Cardiac septum (tissue), 1 donor: ENCODE measurements around a stretch of chr13.

GRCh38 chr13:79524420-79524770 is 43.4 kb downstream of the NDFIP2 start:
- PRO-cap: no peak

- PRO-cap: no peak
These were observed 295.6 kb downstream of the NDFIP2 start for GRCh38 chr13:79776438-79777057.

DNA sequence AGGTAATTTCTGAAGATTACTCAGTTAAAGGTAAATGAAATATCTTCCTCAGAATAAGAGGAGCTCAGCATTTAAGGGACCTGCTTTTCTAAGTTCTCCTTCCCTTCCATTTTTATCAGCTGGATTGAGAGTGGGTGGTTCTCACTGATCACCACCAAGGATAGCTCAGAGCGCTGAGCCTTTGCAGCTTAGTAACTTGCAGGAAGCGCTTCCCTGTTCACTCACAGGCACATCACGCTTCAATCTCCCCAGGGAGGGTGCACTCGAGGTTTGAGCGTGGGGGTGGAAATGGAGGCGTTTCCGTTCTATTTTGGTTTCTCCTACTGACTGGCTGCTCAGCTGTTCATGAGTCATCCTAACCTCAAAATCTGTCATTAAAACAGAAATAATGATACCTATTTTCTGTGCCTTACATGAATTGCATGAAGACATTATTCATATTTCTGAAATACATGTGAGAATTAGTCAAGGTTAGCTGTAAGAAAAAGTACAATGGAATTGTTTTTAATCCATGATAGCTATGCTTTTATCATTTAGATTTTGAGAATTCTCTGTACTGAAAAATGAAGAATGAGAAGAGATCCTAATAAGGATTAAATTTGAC is 292.1 kb downstream of the SPRY2 start:
- PRO-cap: unidirectional peak, minus-strand start at position 88 of the sequence; unidirectional peak, minus-strand start at position 162 of the sequence; bidirectional peak, plus-strand start at position 191 of the sequence, minus-strand start at position 162 of the sequence; unidirectional peak, minus-strand start at position 236 of the sequence

DNA sequence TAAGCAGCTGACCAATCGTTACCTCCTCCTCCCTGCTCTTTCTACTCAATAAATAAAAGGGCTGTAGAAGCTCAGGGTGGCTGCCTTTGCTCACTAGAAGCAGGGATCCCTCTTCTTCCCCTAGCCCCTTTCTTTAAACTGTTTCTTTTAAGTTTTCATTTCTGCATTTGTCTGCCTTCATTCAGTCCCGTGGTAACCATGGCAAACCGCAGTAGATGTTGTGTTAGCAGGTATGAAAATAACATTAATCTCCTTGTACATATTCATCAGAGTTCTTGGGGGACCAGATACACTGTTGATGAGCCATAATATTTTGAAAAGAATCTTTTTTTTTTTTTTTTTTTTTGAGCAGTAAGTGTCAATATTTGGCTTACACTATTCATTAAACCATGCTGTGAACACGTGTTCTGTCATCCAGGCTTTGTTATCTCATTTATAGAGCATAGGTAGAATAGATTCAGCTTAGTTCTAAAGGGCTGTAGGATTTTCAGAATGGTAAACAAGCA is 59.3 kb upstream of the SPRY2 start:
- PRO-cap: no peak

DNA sequence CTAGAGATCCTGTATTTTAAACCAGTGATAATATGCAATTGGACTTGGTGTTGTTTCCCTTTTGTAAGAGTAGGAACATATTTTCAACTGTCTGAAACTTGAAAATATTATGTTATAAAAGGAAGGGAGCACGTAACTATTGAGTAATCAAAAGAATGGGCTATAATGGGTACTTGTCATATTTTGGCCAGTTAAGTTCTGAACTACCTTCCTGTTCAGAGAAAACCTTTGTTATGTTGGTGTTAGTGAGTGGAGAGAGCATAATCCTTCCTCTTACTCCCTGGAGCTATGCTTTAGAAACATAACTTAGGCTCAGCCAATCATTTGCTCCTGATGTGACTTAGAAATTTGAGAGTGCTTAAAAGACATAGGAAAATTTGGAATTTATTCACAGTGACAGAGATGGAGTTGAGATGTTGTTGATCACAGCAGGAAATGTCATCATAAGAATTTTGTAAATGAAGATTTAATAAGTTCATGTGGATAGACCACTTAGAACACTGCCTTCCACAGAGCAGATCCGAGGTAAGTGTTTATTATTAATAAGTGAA is 482.6 kb upstream of the SPRY2 start:
- PRO-cap: no peak

DNA sequence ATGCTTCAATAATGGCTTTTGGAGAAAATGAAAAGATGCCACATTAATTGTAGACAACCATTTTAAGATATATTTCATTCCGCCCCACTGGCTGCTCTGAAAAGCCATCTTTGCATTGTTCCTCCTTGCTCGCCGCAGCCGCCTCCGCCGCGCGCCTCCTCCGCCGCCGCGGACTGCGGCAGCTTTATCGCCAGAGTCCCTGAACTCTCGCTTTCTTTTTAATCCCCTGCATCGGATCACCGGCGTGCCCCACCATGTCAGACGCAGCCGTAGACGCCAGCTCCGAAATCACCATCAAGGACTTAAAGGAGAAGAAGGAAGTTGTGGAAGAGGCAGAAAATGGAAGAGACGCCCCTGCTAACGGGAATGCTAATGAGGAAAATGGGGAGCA is 1348.9 kb upstream of the SPRY2 start:
- PRO-cap: no peak

- PRO-cap: no peak
These were observed 59.4 kb upstream of the SLITRK1 start for GRCh38 chr13:83941491-83942321.

- PRO-cap: no peak
These were observed 3.1 kb downstream of the SLITRK5 start for GRCh38 chr13:87674328-87674666.

- PRO-cap: no peak
These were observed 1366.4 kb upstream of the GPC5 start for GRCh38 chr13:90032051-90032466.

GRCh38 chr13:91134454-91134786 is 264.0 kb upstream of the GPC5 start:
- PRO-cap: no peak

GRCh38 chr13:91347782-91348343 is 50.6 kb upstream of the GPC5 start:
- PRO-cap: no peak

DNA sequence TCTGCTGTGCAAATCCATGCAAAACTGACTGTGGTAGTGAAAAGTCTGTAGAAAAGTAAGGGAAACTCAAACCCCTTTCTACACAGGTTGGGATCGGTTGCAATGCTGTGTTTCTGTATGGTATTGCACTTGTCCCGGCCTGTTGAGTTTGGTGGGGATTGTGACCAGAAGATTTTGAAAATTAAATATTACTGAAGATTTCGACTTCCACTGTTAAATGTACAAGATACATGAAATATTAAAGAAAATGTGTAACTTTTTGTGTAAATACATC is 47.2 kb upstream of the GPC5 start:
- PRO-cap: no peak

- PRO-cap: no peak
These were observed 46.6 kb upstream of the GPC5 start for GRCh38 chr13:91351514-91352499.

DNA sequence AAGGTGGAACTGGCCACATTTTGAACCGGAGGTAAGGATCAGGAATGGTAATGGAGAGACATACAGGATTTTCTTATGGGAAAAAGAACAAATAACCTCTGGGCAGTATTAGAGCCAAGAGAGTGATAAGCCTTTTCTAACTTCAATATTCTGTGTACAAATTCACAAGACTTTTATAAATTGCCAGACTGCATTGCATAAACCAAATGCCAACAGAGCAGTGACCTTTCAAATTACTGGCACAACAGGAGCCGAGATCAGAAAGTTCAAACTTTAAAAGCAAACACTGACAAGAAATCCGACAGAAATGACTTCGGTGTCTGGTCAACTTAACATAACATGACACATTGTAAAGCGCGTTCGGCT is 737.1 kb downstream of the GPC5 start:
- PRO-cap: no peak

DNA sequence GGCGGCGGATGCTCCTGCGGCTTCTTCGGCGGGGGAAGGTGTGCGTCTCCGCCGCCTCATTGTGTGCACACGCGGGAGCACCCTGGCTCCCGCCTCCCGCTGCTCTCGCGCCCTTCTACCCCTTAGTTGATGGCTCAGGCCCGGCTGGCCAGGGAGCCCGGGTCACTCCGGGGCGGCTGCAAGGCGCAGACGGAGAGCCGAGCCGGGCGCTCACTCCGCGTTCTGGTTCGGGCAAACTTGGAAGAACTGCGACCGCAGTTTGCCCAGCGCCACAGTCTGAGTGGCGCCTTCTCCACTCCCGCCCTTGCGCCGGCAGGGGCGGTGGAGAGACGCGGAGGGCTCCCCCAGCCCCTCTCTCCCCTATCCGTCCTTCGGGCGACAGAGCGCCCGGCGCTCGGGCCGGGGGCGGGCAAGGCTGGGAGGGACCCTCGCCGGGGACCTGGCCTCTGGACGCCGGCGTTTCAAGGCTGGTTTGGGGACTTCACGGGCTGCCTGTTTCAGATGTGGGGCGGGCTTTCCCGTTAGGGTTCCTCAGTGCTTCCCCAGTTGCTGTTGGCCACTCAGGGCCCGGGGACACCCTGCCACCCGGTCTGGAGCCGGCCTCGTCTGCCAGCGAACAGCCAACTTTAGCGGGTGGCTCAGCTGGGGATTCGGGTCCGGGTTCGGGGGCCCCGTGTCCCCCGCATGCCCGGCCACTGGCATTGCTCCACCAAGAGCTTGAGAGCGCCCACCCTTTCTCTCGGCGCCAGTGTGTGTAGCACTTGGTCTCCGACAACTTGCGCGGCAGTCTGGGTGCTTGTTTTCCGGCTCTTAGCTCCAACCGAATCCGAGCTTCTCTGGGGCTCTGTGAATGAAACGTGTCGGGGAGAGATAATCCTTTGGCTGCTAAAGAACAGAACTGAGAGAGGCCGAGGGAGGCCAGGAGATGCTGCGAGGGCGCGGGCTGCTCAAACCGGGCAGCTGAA is 1.4 kb downstream of the GPC6 start:
- PRO-cap: no peak

GRCh38 chr13:93229330-93229734 is 2.7 kb downstream of the GPC6 start:
- PRO-cap: no peak

DNA sequence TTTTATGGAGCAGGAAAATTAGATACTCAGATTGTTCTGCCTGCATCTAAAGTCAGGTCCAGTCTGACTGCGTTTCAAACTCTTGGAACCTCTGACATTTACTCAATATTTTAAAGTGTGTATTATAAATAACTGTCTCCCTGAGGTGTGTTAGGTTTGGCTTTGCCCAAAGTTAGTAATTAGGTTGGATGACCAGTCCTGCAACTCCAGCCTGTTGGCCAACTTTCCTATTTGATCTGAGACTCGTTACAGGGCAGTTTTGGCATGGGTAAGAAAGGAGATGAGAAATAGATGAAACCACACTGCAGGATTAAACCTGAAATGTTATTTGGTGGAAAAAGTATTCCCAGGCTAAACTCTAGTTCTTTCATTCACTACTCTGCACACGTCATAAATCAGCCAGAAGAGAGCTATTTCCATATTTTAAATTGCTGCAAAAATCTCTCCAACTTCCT is 357.1 kb downstream of the DCT start:
- PRO-cap: no peak

DNA sequence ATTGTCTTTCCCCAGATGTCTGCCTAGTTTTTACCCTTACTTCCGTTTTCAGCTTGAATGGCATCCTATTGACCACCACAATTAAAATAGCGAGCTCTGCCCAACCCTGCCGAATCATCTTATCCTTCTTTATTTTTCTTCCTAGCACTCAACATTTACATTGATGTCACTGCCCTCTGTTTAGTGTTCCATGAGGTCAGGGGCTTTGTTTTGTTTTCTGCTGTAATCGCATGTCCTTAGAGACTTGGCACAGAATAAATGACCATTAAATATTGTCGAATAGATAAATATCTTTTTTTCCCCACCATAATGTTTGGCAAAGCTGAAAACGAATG is 1.4 kb upstream of the TGDS start:
- PRO-cap: no peak

DNA sequence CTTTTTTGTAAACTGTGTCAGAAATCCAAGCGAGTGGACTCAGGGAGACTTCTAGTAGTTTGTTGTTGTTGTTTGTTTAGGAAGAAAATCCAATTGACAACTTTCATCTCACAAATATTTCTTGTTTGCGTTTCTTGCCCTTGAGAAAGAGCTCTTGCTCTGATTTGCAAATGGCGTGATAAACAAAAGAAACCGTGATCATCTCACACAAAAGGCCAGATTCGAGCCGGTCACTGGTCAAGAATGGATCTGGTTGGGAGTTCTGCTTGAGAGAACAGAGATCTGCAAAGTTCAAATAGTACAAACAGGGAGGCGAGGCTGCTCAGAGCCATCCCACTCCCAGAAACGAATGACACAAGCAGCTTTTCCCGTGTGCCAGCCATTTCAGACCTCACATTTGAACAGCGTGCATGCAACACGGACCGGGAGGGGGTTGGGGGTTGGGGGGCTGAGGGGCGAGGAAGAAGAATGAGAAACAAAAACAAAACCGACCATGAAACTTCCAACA is 1.9 kb downstream of the SOX21 start:
- PRO-cap: no peak

DNA sequence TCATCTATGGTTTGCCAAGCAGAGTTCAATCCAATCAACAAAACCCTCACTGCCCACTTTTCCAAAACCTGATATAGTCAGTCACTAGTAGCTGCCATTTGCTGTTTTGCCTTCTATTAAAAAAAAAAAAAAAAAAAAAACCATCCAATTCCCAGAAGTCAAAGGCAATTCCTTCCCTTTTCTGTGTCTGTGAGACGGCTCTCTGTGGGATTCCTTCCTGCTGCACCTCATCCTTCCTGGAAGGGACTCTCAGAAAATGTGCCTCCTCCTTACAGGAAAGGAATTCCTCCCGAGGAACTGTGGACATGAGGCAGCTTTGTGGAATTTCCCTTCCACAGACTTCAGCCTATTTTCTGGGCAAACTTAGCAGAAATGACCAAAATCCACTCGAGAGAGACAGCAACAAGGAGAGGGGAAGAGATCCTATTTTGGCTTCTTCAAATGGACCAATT is 20.8 kb downstream of the ABCC4 start:
- PRO-cap: no peak